Cardiac ventricle fibroblast (primary cell): ENCODE measurements around a stretch of chr18.

GRCh38 chr18:32468287-32468673 is 2.4 kb downstream of the GAREM1 start:
- RAMPAGE, long total RNA: no peak

DNA sequence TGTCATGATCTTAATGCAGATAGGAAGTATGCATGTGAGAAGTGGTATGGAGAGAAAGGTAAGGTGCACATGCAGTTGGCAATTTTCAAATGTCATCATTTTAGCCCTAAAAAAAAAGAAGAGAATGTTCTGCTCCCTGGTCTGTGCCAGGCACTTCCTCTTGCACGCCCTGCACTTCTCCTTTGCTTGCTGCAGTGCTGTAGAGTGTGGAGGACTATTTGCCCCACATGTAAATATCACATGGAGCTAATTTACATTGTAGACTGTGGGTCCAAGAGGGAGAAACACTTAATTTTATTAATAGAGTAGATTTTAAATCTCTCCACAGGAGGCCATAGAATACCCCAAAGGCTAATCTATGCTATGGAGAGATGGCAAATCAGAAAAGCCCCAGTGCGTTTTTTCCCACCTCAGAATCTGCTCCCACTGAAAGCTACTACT is 137.0 kb upstream of the KLHL14 start:
- RAMPAGE, long total RNA: no peak

GRCh38 chr18:32998814-32999213 is 226.0 kb upstream of the KLHL14 start:
- RAMPAGE, long total RNA: no peak

DNA sequence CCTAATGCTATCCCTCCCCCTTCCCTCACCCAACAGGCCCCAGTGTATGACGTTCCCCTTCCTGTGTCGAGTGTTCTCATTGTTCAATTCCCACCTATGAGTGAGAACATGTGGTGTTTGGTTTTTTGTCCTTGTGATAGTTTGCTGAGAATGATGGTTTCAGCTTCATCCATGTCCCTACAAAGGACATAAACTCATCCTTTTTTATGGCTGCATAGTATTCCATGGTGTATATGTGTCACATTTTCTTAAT is 192.2 kb downstream of the CCDC178 start:
- RAMPAGE, long total RNA: no peak

DNA sequence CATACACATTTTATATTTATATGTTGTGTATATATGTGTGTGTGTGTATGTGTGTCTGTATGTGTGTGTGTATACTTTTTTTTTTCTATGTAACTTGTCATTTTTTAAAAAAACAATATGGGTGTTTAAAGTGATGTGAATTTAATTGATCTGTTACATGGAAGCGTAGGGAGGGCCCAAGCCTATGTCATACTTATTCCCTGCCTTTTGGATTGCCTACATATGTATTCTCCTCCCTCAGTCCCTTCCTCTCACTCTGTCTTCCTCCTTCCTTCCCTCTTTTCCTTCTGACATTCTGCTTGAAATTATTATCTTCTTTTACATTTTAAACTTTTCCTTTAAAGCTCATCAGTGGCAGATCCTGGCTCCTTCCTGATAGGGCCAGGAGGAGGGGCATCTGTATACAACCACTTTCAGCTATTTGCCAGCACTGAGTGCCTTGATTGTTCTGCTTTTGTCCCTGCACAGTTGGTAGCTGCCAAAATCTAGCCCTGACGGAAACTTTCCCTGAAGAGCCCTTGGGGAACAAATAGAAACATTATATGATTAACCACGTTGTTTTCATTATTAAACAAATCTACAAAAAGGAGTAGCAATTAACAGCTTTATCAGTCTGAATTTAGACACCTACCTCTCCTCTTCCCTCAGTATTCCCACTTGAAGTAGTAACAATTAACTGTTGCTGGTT is 7.0 kb downstream of the ASXL3 start:
- RAMPAGE, long total RNA: no peak

GRCh38 chr18:34562161-34562807 is 147.8 kb upstream of the DTNA start:
- RAMPAGE, long total RNA: no peak

GRCh38 chr18:34867487-34867989 is 157.4 kb downstream of the DTNA start:
- RAMPAGE, long total RNA: no peak

DNA sequence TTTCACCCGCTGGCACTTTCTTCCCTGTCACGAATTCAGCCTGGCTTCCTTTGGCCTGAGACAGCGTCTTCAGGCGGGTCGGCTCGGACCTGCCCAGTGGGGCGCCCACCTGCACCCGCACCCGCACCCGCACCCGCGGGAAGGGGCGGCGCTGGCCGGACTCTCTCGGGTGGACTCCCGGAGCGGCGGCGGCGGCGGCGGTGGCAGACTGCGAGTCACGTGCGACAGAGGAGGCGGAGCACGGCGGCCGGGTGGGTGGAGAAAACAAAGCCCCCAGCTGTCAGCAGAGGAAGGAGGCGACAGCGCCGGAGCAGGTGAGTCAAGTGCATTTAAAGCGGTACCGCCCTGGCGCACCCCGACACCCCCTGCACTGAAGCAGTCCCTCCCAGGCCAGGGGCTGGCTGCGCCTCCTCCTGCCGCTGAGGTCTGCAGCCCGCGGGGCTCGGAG is 64.4 kb upstream of the MAPRE2 start:
- RAMPAGE, long total RNA: no peak

GRCh38 chr18:35042373-35043559 is 1.6 kb downstream of the MAPRE2 start:
- RAMPAGE, long total RNA: no peak

GRCh38 chr18:35117782-35118568 is 76.8 kb downstream of the MAPRE2 start:
- RAMPAGE, long total RNA: no peak

GRCh38 chr18:35189515-35189954 is 51.3 kb upstream of the ZNF397 start:
- RAMPAGE, long total RNA: no peak

DNA sequence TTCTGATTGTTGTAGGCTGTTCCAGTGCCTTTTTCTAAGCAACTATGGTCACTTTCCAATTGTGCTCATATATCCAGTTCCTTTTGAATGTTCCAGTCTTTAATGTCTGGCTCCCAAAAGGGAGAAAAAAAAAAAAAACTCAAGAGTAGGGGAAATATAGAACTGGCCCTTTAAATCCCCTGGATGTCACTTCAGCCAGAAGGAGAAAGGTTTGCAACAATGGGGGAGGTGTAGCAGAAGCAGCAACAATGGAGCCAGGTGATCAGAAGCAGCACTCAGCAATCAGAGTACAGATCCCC is 25.9 kb upstream of the ZNF397 start:
- RAMPAGE, long total RNA: no peak

- RAMPAGE, long total RNA: no peak
Measured at GRCh38 chr18:35410576-35410932, 33.4 kb upstream of the ZNF396 start.

GRCh38 chr18:35464678-35465287 is 33.0 kb downstream of the INO80C start:
- RAMPAGE, long total RNA: no peak

DNA sequence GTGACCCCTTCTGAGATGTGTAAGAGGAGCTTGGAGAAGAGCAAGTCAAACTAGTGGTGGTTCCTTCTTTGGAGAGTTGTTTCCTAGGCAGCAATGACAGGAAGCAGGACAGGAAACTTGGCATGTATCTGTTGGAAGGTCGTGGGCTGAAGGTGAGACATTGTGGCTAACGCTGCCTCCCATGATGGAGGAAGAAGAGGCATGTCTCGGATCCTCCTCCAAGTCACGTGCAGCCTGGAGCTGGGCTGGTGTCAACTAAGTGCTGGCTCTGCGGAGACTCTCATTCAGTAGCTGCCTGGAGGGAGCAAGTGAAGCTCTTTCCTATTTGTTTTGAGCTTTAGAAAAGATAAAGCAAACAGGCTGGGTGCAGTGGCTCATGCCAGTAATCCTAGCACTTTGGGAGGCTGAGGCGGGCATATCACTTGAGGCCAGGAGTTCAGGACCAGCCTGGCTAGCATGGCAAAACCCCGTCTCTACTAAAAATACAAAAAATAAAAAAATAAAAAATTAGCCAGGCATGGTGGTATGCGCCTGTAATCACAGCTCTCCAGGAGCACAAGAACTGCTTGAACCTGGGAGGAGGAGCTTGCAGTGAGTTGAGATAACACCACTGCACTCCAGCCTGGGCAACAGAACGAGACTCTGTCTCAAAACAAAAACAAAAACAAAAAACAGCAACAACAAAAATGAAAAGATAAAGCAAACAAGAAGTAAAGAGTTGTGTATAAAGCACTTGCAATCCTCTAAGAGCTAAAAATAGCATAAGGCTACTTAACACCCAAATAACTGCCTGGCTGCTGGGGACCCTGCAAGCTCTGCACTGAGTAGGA is 28.2 kb upstream of the INO80C start:
- RAMPAGE, long total RNA: no peak

- RAMPAGE, long total RNA: no peak
Measured at GRCh38 chr18:35610079-35610686, 28.6 kb downstream of the GALNT1 start.

DNA sequence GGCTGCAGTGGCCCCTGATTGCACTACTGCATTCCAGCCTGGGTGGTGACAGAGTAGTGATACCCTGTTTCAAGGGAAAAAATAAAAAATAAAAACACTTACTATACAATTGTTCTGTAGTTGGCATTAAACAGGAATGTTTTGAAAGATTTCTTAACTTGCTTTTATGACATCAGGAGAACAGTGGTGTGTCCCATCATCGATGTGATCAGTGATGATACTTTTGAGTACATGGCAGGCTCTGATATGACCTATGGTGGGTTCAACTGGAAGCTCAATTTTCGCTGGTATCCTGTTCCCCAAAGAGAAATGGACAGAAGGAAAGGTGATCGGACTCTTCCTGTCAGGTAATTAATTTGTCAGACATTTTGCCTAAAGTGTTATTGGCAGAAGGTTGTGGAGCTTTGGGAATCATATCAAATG is 105.3 kb downstream of the GALNT1 start:
- RAMPAGE, long total RNA: no peak

GRCh38 chr18:36021993-36023391 is 44.9 kb downstream of the RPRD1A start:
- RAMPAGE, long total RNA: no peak

GRCh38 chr18:36127985-36128810 is 942 bp downstream of the SLC39A6 start:
- RAMPAGE, long total RNA: no peak

GRCh38 chr18:36176558-36177378 is 10.5 kb upstream of the MOCOS start:
- RAMPAGE, long total RNA: no peak